A549 (cell line): ENCODE data around the genes C1orf94 and GJA4.

GRCh38 chr1:32872378-32873175 is 1.9 kb upstream of the FNDC5 start:
- PRO-cap: no peak
CAGE:
- cytosol, long polyA plus RNA: no peak
- long polyA plus RNA: no peak
- nucleus, long polyA plus RNA: no peak

GRCh38 chr1:32904198-32904883 is 3.2 kb upstream of the TMEM54 start:
- PRO-cap: no peak
CAGE:
- cytosol, long polyA plus RNA: no peak
- long polyA plus RNA: no peak
- nucleus, long polyA plus RNA: no peak

DNA sequence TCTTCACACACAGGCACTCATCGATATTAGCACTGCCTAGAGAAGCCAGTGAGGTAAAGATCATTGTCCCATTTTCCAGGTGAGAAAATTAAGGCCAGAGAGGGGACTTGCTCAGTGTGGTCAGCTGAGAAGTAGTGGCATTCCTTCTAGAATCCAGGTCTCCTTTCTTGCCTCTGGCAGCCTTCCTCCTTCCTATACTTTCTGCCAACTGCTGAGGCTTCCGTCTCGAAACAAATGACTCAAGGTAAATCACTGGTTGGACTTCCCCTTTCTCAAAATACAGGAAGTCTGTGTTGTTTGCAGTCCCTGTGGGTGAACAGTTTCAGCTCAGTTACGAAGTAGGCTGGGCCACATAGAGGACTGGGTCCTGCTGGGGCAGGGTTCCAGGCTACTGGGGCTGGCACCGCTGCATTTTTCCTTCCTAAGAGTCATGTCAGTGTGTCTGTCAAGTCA is 16.5 kb upstream of the RNF19B start:
- PRO-cap: bidirectional peak, plus-strand start at position 330 of the sequence, minus-strand start at position 193 of the sequence
CAGE:
- cytosol, long polyA plus RNA: no peak
- long polyA plus RNA: no peak
- nucleus, long polyA plus RNA: no peak

DNA sequence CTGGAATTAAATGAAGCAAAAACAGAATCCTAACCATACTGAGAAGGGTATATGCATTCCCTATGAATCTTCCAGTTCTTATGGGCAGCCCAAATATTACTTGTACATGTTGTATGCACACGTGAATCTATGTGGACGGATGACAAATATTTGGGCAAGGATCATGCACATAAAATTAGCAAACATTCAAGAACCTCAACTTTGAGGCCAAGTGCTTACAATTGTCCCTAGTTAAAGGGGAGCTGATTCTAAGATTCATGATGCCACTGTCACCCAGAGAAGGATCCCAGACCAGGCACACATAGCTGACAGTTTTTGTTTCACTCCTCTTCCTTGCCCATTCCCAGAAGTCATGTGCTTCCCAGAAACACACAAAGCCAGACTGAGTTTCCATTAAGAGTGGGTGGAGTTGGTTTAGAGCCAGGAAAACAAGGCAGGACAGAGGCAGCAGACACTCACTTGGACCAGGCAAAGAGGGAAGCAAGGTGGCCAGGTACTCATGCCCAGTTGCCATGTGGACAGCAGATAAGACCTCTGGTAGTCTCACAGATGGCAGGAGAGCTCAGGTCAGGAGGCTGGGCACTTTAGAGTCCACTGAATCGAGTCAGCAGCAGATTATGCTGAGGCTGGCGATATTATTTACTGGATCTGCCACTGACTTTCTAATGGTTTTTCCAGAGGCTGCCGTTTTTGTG is 25.5 kb downstream of the AK2 start:
- PRO-cap: no peak
CAGE:
- cytosol, long polyA plus RNA: no peak
- long polyA plus RNA: no peak
- nucleus, long polyA plus RNA: no peak

DNA sequence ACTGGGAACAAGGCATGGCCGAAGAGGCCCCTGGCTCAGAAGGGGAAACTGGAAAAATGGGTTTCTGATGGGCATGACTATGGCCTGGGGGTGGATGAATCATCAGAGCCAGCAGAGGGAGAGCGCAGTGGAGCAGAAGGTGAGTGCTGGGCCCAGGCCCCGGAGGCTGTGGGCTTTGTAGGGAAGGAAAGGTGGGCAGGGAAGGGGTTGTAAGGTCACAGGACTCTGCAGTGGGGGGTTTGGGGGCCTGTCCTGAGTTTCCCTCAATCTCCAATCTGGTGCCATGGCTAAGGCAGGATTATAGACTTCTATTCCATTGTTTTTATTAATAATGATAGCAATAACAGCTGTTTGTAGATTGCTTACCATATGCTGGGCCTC is 36.3 kb upstream of the ZNF362 start:
- PRO-cap: no peak
CAGE:
- cytosol, long polyA plus RNA: no peak
- long polyA plus RNA: no peak
- nucleus, long polyA plus RNA: no peak

GRCh38 chr1:33244007-33244532 is 12.2 kb upstream of the ZNF362 start:
- PRO-cap: no peak
CAGE:
- cytosol, long polyA plus RNA: no peak
- long polyA plus RNA: no peak
- nucleus, long polyA plus RNA: no peak

GRCh38 chr1:33257865-33258395 is 1.6 kb downstream of the ZNF362 start:
- PRO-cap: no peak
CAGE:
- cytosol, long polyA plus RNA: no peak
- long polyA plus RNA: no peak
- nucleus, long polyA plus RNA: no peak

DNA sequence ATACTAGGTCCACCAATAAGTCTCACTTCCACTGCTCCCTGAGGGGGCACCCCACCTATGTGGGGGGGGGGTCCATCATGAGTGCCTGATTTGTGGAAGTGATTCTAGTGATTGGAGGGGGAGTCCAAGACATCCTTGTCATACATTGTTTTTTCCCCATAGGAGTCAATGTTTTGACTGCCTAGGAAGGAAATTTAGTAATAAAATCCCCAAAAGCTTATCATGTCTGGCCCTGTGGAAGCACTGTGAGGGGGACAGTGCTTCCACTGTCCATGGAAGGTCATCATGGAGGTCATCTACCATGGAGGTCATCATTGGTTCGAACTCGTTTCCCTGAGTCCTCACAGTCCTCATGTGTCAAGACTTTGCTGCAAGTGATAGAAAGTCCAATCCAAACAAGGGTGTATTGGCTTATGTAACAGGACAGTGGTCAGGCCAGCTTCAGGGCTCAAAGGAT is 19.9 kb downstream of the A3GALT2 start:
- PRO-cap: no peak
CAGE:
- cytosol, long polyA plus RNA: no peak
- long polyA plus RNA: no peak
- nucleus, long polyA plus RNA: no peak

DNA sequence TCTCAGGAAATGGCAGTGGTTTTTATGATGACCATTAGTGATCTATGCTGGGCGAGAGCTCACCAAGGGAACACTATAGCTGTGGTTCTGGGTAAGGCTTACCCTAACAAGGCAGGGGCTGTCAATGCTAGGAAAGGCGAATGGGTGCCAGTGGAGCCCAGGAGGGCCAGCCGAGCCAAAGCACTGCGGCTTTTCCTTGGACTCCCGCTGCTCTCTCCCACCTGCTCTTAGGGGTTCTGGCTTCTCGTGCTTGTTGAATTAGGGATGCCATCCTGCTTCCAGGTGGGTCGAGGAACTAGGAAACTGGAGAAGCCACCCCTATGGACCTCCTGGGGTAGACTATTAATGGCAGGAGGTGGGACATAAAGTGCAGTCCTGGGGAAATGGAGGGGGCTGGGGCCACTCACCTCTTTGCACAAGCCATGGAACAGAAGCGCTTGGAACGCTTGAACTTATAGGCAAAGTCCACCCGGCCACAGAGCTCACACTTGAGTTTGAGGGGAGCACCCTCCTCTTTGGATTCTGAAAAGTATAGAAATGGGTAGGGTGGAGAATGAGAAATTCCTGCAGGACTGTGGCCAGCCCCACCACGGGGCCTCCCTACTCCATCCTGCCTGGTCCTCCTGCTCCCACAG is 10.2 kb upstream of the A3GALT2 start:
- PRO-cap: no peak
CAGE:
- cytosol, long polyA plus RNA: no peak
- long polyA plus RNA: no peak
- nucleus, long polyA plus RNA: no peak

GRCh38 chr1:33340922-33341664 is 20.2 kb upstream of the A3GALT2 start:
- PRO-cap: no peak
CAGE:
- cytosol, long polyA plus RNA: no peak
- long polyA plus RNA: no peak
- nucleus, long polyA plus RNA: no peak

DNA sequence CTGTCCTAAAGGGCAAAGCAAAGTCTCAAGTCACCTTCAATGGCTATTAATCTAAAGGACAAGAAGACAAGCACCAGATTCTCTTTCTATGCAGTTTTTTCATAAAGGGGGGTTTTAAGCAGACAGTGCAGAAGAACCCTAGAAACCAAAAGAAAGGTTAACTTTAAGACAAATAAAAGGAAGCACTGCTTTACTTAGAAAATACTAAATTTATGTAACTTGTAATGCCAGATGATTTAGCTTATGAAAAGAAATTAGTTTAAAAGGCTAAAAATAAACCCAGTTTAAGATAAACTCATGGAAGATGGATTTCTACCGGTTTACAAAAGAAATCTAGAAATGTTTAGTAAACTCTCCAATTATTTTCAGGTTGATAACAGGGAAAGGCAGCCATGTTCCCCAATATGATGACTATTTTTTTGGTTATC is 23.0 kb upstream of the A3GALT2 start:
- PRO-cap: no peak
CAGE:
- cytosol, long polyA plus RNA: no peak
- long polyA plus RNA: no peak
- nucleus, long polyA plus RNA: no peak

DNA sequence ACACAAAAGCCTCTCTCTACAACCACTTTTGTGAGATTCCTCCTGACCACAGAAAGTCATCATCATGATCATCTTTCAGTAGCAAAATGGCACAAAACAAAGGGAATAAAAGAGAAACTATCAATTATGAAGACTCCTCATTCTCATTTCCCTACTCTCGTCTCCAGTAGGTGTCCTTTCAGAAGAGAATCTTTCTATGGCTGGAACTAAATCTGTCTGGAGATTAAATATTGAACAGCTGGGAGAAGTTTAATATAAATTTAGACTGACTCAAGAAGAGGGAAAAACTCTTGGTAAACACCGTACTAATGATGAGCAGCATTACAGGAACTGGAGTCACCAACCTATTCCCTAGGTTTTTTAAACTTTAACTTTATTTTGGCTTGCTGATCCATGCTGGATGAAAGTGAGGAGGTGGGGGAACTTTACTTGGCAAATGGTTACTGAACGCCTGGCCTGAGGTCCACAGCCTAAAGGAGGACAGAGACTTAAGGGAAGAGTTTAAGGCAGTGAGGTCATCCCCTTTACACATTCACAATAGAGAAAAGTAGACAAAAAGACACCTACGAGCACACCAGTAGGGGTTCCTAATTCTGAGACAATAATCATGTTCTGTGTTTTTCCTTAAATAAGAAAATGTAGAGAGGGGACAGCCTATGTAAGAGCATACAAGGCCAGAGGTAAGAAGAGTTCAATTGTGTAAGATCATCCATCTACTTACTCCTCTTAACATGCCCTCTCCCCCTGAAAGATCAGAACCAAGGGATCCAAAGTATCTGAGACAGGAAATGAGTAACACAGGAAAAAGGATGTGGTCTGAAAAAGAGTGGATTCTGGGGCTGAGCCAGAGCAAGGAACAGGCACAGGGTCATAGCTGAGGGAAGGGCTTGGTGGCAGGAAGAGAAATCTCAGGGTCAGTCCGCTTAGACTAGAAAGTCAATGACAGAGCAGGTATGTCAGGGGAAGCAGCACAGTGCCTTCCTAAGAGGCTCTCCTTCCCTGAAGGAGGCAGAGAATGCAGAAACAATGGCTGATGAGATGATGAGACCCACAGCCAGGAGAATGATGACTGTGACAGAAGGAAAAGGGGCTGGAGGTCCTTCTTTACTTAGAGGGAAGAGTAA is 25.8 kb upstream of the A3GALT2 start:
- PRO-cap: no peak
CAGE:
- cytosol, long polyA plus RNA: no peak
- long polyA plus RNA: no peak
- nucleus, long polyA plus RNA: no peak

DNA sequence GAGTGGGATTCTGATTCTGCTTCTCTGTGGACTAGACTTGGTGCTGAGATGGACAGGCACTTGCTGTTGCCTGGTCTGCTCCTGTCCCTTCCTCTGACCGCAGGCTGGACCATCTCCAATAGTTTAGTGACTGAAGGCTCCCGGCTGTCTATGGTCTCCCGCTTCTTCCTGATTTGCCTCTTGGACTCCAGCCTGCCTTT is 6.3 kb upstream of the ZSCAN20 start:
- PRO-cap: no peak
CAGE:
- cytosol, long polyA plus RNA: no peak
- long polyA plus RNA: no peak
- nucleus, long polyA plus RNA: no peak

DNA sequence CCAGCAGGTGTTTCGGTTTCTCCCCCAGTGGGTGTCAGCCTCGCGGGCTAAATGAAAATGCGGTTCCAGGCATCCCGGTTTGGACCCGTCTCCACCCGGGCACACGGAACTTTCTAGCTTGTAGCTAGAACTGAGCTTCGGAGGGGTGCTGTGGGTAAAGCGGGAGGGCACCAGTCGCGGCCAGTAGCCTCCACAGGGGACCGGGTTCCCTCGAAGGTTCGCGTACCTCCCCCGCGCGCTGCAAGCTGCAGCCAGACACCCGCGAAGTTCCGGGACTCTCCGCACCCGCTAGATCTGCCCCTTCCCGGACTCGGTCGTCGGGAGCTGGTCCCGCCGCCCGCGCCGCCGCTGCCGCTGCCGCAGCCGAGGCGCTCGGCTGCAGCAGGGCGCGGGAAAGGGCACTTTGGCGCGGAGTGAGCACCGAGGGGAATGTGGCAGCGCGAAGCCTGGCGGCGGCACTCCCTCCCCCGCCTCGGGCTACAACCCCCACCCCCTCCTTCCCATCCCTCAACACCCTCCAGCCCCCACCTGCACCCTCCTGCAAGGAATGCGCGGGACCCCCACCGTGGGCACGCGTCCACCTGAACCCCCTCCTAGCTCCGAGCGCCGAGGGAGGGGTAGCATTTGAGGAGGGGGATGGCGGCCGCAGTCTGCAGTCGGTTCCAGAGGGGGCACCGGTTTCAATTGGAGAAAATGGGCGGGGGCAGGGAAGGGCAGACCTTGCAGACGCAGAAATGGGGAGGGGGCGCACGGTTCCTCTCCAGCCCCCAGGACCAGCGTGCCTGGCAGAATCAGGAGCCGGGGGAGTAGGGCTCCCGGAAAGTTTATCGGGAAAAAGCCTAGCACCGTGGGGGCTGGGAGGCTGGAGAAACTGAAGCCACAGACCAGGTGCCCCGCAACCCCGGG is 1.1 kb downstream of the CSMD2 start:
- PRO-cap: no peak
CAGE:
- cytosol, long polyA plus RNA: no peak
- long polyA plus RNA: no peak
- nucleus, long polyA plus RNA: no peak

DNA sequence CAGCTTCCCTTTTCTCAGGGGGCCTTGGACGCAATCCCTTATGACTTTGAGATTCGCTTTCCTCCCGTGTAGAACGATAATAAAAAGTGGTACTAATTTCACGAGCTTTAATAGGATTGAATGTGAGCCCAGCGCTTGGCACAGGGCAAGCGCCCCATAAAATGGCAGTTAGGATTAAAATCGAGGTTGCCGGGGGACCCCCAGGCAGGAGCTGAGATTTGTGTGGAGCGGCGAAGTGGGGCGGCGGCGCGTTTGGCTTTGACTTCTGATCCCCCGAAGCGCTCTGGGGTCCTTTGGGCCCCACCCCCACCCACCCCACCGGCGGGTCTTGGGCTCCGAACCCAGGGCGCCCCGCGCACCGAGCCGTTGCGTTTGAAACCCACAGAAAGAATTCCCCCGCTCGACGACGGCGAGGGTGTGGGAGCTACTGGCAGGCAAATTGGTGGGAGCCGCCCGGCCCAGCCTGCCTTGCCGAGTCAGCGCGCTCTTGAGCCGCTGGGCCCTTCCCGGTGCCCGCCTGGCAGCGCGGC is at the start of gene C1orf94:
TSS of gene C1orf94 (plus strand) at position 354 of the 530 bp plus-strand sequence.
- PRO-cap: no peak
CAGE:
- cytosol, long polyA plus RNA: no peak
- long polyA plus RNA: no peak
- nucleus, long polyA plus RNA: no peak

- PRO-cap: no peak
CAGE:
- cytosol, long polyA plus RNA: no peak
- long polyA plus RNA: no peak
- nucleus, long polyA plus RNA: no peak
Measured at GRCh38 chr1:34177146-34177678, 505 bp downstream of the C1orf94 start.

DNA sequence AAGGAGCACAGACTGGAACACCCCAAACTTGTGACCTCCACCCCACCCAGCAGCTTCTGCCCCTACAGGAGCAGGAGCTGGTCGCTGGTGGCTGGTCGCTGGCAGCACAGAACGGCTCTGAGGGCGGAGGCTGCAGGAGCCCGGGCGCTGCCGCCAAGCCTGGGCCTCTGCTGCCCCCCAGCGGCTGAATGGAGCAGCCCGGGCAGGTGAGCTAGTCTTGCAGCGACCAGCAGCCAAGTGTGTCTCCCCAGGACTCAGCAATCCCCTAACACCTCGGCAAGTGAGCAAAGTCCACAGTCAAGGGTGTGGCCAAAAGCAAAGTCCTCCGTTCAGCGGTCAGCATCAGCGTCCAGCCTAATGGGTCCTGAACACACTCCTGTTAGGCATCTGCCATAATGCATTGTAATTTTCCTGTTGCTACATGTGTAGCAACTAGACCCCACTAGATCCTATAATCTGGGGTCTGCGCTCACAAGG is 12.1 kb upstream of the GJB5 start:
- PRO-cap: no peak
CAGE:
- cytosol, long polyA plus RNA: no peak
- long polyA plus RNA: no peak
- nucleus, long polyA plus RNA: no peak

DNA sequence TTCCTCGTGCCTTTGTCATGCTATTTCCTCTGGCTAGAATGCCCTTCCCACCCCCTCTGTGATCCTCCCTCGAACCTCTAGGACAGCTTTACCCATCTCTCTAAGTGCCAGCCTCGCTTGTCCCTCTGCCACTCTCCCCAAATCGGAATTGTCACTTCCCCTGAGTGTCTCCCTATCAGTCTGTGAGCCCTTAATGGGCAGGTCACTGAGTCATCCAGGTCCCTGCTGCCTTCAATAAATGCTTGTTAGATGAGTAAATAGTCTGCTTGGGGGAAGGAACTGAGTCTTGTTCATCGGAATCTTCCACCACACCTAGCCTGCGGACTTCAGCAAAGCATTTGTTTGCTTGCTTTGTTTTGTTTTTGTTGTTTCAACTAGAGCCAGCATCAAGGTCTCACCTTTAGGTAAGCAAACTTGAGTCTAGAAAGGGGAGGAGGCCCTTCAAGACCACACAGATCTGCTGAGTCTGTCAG is 4.0 kb downstream of the GJB4 start:
- PRO-cap: no peak
CAGE:
- cytosol, long polyA plus RNA: no peak
- long polyA plus RNA: no peak
- nucleus, long polyA plus RNA: no peak

GRCh38 chr1:34792650-34793152 is at the start of gene GJA4:
GJA4 (plus strand) TSS chr1:34792999.
- PRO-cap: no peak
CAGE:
- cytosol, long polyA plus RNA: no peak
- long polyA plus RNA: no peak
- nucleus, long polyA plus RNA: no peak

DNA sequence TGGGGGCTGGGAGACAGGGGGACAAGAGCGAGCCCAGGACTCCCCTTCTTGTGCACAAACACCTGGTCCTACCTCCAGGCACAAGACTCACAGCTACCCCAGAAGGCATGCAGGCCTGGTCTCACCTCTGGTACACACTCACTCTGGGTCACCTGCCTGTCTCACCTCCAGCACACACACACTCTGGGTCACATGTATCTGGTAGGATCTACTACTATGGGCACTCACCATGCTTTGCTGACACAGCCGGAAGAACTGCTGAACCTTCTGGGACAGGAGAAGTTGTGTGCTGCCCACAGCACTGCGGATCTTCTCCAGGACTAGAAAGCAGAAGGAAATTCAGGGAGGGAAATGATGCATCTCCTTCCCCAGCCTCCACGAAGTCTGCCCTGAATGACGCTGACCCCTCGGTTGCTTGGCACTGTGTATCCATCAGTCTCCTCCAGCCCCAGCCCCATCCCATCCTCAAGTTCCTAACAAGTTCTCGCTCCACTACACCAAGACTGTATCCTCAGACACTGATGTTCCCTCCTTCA is 7.8 kb upstream of the SMIM12 start:
- PRO-cap: no peak
CAGE:
- cytosol, long polyA plus RNA: no peak
- long polyA plus RNA: no peak
- nucleus, long polyA plus RNA: no peak